Islet of Langerhans (tissue), 1 donor: Measurements from ENCODE around the genes WDR47, CELSR2, SYPL2, GSTM3 and EPS8L3.

DNA sequence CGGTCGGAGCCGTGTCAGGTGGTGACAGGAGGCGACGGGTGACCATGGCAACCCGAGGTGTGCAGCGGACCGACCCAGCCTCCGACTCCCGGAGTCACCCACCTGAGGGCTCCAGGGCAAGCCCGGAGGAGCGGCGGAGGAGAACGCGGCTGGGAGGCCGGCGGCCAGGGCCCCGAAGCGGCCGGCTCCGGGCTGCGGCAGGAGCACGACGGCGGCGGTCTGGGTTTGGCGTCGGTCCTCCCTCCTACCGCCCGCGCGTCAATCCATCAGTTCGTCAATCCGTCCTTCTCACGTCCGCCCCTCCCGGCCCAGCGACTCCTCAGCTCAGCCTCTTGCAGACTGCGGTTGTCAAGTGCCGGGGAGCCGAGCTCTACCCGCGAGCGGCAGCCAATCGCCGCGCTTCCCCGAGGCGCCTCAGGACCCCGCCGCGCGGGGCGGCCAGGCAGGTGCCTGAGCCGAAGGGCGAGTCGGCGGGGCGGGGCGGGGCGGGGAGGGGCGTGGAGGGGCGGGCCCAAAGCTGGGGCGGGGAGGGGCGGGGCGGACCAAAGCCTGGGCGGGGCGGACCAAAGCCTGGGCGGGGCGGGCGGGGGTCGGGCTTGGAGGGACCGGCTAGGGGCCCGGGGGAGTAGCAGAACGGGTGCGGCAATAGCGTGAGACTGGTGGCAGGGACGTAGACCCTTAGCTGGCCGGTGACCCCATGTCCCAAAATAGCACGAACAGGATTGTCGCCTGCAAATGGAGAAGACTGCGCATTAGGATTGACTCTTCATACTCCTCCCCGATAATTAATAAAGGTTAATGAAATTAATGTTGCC, at the start of gene WDR47:
TSS of gene WDR47 (minus strand) at position 343 of the 815 bp plus-strand sequence.
- RRBS: 5% methylated on average over 23 of the region's 83 CpGs

GRCh38 chr1:109115940-109116332, 2.0 kb downstream of the ELAPOR1 start:
- RRBS: no CpG with 5 or more reads among the region's 3 CpGs

GRCh38 chr1:109133923-109134344, 20.0 kb downstream of the ELAPOR1 start:
- RRBS: no CpG with 5 or more reads among the region's 4 CpGs

- RRBS: no CpG with 5 or more reads among the region's 10 CpGs
Observed at GRCh38 chr1:109242211-109242966, 7.0 kb upstream of the CELSR2 start.

- RRBS: 3% methylated on average over 52 of the region's 83 CpGs
Observed at GRCh38 chr1:109248926-109249879, at the start of gene CELSR2. TSS of gene CELSR2 (plus strand) at chr1:109249539.

- RRBS: no CpG with 5 or more reads among the region's 26 CpGs
Observed at GRCh38 chr1:109298913-109300264, 7.4 kb downstream of the MYBPHL start.

DNA sequence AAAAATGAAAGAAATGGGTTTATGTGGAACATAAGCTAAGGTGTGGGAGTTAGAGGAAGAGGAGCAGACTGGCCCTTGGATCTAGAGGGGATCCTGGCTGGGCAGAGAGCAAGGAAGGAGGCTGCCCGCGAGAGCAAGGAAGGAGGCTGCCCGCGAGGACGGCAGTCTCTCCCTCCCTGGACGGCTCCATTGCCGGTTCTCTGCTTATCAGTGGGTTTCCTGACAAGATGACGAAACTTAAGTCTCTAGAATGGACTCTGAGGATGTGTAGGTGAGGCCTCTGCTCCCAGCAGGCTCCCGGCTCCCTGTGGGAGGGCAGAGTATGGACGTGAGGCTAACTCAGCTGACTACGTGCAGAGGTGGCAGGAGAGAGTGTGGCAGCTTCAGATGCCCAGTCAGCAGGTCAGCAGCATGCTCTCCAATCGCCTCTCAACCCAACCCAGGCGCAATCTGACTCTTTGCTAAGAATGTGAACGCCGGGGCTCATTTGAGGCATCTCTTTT, 6.1 kb downstream of the MYBPHL start:
- RRBS: 100% methylated on average over 1 of the region's 15 CpGs

GRCh38 chr1:109371464-109371893, 26.2 kb downstream of the SORT1 start:
- RRBS: no CpG with 5 or more reads among the region's 4 CpGs

DNA sequence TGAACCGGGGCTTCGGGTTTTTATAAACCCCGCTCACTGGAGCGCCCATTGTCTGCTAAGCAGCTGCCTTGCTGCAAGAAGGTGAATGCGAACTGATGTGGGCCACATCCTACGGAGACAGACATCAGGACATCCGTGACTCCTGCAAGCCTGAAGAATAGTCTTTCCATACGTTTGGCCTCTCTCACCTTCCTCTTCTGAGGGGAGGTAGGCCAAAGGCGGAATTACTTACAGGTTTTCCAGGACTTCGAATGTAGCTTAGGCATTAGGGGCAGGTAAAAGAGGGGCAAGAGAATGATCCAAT, 642 bp upstream of the SORT1 start:
- RRBS: no CpG with 5 or more reads among the region's 10 CpGs

DNA sequence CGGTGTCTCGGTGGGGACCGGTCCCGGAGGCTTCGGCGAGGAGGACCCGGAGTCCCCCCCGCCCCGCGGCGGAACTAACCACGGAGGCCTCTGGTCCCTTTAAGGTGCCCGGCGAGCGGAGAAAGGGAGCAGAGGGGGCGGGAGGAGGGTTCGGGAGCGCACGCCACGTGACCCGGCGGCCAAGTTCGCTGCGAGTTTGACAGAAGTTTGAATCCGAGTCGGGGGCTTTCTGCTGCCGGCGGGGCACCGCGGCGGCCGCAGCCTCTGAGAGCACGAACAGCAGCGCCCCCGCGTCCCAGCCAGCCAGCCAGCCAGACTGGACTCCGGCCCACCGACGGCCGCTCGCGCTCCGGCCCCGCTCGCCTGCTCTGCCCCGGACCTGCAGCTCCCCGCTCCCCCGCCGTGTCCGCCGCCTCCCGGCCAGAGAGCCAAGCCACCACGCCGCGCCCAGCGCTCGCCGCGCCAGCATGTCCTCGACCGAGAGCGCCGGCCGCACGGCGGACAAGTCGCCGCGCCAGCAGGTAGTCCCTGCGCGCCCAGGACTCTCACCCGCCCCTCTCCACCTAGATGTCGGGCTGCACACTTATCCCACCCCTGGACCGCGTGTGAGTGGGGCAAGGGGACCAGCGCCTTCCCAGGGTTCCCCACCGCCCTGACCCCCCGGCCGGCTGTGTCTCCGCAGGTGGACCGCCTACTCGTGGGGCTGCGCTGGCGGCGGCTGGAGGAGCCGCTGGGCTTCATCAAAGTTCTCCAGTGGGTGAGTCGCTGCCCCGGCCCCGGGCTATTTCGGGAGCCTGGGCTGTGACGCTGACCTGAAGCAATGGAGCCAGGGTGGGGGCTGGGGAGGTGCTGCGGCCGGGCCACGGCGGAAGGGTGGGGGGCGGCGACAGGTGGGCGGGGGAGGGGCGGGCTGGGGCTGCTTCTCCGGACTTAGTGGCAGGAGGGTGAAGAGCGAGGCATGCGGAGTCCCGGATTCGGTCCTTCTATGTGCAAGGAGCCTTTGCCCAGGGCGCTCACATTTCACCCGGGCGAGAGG, at the start of gene SYPL2:
TSS of gene SYPL2 (plus strand) at position 170 of the 1,036 bp plus-strand sequence.
- RRBS: 5% methylated on average over 62 of the region's 107 CpGs

DNA sequence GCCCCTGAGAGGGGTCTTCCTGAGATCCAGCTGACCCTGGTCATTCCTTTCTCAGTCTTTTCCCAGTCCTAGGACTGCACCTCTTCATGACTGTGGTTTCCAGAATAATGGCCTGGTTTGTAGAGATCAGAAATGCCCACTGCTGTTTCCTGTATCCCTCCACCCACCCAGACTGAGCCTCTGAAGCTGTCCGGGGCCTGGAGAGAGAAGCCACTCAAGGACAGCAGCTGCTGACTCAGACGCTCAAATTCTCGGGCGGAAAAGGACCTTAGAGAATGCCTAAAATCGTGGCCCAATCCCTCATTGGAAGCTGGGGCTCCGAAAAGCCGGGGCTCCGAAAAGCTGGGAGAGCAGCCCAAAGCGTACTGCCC, 7.9 kb upstream of the GPR61 start:
- RRBS: 28% methylated on average over 3 of the region's 9 CpGs

- RRBS: no CpG with 5 or more reads among the region's 4 CpGs
Observed at GRCh38 chr1:109716549-109717188, 4.6 kb downstream of the GSTM5 start.

- RRBS: no CpG with 5 or more reads among the region's 1 CpG
Observed at GRCh38 chr1:109740922-109741245, at the start of gene GSTM3. TSS of gene GSTM3 (minus strand) at chr1:109741038.

- RRBS: 88% methylated on average over 2 of the region's 7 CpGs
Observed at GRCh38 chr1:109763763-109764173, at the start of gene EPS8L3. TSS of gene EPS8L3 (minus strand) at chr1:109763923.

GRCh38 chr1:109767290-109767557, 3.5 kb upstream of the EPS8L3 start:
- RRBS: no CpG with 5 or more reads among the region's 4 CpGs

DNA sequence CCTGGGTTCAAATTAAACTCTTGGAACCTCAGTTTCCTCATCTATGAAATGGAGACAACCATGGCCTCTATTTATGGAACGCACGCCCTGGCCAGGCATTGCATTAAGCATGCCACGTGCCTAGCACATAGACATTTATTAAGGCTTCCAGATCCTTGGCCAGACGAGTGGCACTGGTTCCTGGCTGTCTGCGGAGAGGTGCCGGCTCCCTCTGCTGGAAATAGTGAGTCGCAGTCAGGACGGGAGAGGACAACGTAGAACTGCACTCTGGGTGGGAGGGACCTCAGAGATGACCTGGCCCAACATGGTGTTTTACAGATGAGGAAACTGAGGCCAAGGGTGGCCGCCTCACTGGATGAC, 9.9 kb upstream of the EPS8L3 start:
- RRBS: no CpG with 5 or more reads among the region's 10 CpGs

- RRBS: no CpG with 5 or more reads among the region's 15 CpGs
Observed at GRCh38 chr1:109790610-109791625, 27.2 kb upstream of the EPS8L3 start.

- RRBS: no CpG with 5 or more reads among the region's 1 CpG
Observed at GRCh38 chr1:109872214-109872550, 38.5 kb upstream of the CSF1 start.

- RRBS: no CpG with 5 or more reads among the region's 11 CpGs
Observed at GRCh38 chr1:109887806-109888232, 22.8 kb upstream of the CSF1 start.

DNA sequence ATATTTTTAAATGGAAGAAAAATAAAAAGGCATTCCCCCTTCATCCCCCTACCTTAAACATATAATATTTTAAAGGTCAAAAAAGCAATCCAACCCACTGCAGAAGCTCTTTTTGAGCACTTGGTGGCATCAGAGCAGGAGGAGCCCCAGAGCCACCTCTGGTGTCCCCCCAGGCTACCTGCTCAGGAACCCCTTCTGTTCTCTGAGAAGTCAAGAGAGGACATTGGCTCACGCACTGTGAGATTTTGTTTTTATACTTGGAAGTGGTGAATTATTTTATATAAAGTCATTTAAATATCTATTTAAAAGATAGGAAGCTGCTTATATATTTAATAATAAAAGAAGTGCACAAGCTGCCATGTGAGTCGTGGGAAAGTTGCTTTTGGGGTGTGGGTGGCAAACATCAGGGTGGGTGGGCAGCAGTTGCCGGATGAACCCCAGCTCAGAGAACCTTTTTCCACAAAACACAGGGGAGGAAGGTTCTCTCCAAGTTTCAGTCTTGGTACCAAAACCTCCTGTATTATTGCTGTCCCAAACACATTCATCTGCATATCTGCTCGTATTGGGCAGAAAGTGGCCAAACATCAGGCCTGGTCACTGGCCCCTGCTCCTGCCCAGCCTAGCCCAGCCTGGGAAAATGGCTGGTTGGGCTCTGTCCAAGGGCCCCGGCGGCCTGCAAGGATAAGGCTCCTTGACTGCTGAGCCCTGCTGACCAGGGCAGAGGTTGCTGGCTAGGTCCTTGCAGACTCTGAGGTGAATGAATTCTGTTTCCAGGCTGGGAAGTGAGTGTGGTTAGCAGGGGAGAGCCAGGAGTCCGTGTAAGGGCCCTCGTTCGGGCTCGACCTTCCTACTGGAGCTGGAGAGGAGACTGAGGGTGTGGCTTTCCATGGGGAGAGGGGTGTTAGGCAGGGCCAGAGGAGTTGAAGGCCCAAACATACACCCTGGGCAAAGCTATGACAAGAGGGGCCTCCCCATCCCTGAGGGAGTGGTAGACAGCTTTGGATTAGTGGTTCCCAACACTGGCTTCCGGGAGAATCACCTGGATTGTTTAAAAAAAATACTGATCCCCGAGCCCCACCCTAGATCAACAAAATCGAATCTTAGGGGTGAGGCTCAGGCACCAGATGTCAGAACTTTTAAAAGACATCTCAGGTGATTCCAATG, 20.4 kb downstream of the CSF1 start:
- RRBS: no CpG with 5 or more reads among the region's 13 CpGs